LUHMES (cell line): ENCODE measurements around the gene N4BP2L2.

GRCh38 chr13:29529783-29530309, 65.6 kb downstream of the SLC7A1 start:
- PRO-cap, result no peak

- PRO-cap, result no peak
Observed at GRCh38 chr13:29877510-29878032, 27.2 kb upstream of the UBL3 start.

GRCh38 chr13:29923511-29924467, 73.4 kb upstream of the UBL3 start:
- PRO-cap, result no peak

- PRO-cap, result no peak
Observed at GRCh38 chr13:29936111-29936771, 85.8 kb upstream of the UBL3 start.

GRCh38 chr13:30153492-30154255, 153.7 kb downstream of the KATNAL1 start:
- PRO-cap, result no peak

DNA sequence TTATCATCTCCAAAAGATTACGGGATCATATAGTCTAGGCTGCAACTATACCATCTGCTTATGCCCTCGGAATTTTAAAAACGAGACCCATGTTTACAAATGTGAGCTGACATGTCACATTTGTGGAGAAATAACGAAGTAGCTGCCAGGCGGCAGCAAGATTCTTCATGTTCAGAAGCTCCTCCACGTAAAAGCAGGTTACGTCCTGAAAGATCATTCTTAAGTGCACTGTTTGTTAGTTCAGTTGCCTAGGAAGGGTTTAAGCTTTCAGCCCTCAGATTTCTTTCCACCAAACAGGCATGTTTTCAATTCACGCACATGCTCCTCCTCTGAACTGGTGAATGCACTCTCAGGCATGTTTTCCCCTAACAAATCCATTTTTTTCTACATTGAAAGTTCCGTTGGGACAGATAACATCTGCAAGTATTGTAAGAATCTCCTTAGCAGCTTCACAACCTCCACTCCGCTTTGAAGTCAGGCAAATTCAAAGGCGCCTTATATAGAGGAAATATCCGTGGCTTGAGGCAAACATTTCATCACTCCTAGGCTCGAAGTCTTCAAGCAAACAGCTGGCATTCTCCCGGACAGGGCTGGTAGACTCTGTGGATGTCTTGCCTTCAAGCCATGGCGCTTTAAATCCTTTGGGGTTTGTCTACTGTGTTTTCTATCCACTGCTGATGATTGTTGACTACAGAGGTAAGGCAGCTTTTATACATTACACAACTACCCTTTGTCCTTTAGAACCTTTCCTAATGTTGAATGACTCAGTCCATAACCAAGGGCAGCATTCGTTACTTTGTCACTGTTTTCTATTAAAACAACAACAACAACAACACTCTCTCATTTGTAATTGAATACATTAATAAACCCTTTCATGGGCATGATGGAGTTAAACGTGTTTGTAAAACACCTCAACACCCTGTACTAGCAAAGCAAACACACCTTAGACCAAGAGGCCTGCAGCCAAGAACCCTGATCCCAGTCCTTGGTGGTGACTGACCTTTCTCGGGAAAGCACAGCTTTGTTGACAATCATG, 32.9 kb upstream of the UBE2L5 start:
- PRO-cap, result no peak

- PRO-cap, result no peak
Observed at GRCh38 chr13:30463822-30464387, 1.8 kb downstream of the HMGB1 start.

DNA sequence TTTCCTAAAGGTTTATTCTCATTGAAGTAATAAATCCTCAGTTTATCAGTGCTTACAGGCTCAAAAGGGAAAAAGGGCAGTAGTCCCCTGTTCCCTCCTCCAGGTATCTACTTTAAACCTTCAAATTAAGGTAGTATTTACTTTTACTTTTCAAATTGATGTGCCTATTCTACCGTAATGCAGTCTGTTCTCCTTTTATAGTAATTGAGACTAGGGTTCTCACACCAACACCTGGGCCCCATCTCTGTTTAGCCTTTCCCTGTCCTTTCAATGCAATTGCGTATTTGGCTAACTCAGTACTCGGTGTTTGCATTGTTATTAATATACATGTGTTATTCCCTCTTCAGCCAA, 30.1 kb downstream of the USPL1 start:
- PRO-cap, result no peak

- PRO-cap, result no peak
Observed at GRCh38 chr13:30796667-30797358, 61.5 kb downstream of the ALOX5AP start.

- PRO-cap, result no peak
Observed at GRCh38 chr13:30847827-30848505, 58.1 kb upstream of the MEDAG start.

GRCh38 chr13:30862595-30863752, 43.1 kb upstream of the MEDAG start:
- PRO-cap, result no peak

GRCh38 chr13:30869951-30871152, 35.7 kb upstream of the MEDAG start:
- PRO-cap, result no peak

- PRO-cap, result no peak
Observed at GRCh38 chr13:31957205-31957756, 74.3 kb upstream of the FRY start.

DNA sequence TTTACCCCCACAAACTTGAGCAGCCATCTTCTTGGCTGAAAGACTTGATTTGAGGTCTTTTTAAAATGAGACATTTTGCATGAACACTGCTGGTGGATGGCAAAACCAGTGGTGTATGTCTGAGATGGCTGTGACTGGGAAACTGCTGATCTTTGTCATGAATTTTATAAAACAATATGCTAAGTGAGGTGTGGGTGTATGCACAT, 52.6 kb downstream of the ZAR1L start:
- PRO-cap, result no peak

- PRO-cap, result no peak
Observed at GRCh38 chr13:32502627-32503303, 35.8 kb downstream of the N4BP2L2 start.

GRCh38 chr13:32538096-32538865, at the start of gene N4BP2L2:
TSS of gene N4BP2L2 (minus strand) at chr13:32538795.
- PRO-cap, result bidirectional peak, plus-strand start at chr13:32538966, minus-strand start at chr13:32538793

DNA sequence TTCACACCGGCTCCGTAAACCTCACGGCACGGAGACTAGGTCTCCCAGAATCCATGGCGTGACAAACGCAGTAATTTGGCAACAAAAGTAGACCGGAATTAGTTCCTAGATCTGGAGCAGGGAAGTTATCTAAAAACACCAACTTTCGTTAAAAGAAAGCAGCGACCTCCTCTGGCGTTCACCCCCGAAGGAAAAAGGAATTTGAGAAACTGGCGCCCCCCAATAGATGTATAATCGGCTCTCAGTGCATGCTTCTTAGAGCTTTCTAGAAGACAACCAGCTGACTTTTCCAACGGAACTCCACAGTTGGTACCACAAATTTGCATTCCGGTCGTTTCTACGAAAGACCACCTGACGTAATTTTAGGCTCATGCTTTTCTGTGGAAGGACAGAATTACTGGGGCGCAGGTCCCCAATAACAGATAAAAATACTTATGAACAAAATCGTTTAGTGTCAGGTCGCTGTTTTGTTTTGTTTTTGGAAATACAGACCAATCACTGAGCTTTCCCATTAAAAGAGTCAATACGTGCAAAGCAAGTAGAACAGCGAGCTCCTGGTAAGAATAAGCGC, 356 bp upstream of the N4BP2L2 start:
- PRO-cap, result bidirectional peak, plus-strand start at position 101 of the sequence, minus-strand start outside the sequence

- PRO-cap, result no peak
Observed at GRCh38 chr13:32629031-32629380, 42.8 kb downstream of the PDS5B start.

- PRO-cap, result no peak
Observed at GRCh38 chr13:32636672-32637638, 50.7 kb downstream of the PDS5B start.

GRCh38 chr13:32672220-32672783, 86.0 kb downstream of the PDS5B start:
- PRO-cap, result no peak